Skeletal muscle satellite cell (primary cell): ENCODE results near the gene SERPINB5.

DNA sequence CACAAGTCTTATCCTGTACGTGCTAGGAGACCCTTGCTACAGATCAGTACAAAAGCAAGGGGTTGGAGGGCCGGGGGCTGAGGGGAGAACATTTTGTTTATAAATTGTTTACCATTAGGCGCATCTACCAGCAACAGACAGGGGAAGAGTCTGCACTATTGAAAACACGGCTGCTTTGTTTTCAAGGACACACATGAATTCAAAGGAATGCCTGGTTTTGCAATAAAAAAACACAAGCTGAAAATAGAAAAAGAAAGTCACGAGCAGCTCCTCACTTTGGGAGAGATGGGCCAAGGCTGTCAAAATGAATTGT is 73.6 kb downstream of the CCBE1 start:
- CAGE, long polyA plus RNA, result no peak

GRCh38 chr18:59900833-59901319 is 1.1 kb downstream of the PMAIP1 start:
- CAGE, long polyA plus RNA, result no peak

DNA sequence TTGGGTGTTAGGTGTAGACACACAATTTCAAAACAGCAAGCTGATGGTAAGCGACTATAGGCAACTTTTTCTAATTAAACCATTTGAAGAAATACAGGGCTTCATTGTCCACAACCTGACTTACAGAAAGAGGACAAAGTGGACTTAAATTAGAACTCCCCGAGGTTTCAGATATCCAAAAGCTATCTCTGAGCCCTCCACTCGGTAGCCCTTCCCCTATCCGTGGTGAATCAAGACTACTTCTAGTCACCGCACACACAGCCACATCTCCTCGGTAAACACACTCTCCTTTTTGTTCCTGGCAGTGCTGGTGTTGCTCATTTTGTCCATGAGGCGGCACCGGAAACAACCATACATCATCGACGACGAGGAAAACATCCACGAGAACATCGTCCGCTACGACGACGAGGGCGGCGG is 220.7 kb downstream of the CDH20 start:
- CAGE, long polyA plus RNA, result no peak

DNA sequence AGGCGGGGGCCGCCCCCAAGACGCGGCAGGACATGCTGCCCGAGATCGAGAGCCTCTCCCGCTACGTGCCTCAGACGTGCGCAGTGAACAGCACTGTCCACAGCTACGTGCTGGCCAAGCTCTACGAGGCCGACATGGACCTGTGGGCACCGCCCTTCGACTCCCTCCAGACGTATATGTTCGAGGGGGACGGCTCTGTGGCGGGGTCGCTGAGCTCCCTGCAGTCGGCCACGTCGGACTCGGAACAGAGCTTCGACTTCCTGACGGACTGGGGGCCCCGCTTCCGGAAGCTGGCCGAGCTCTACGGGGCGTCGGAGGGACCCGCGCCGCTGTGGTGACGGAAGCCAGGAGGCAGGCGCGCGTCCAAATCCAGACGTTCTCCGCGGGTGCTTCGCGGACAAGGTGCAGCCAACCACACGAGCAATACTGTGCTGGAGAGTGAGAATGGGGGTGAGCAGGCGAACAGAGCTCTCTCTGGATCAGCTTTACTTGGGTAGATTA is 221.2 kb downstream of the CDH20 start:
- CAGE, long polyA plus RNA, result no peak

GRCh38 chr18:61732879-61733258 is 159.9 kb downstream of the RNF152 start:
- CAGE, long polyA plus RNA, result no peak

DNA sequence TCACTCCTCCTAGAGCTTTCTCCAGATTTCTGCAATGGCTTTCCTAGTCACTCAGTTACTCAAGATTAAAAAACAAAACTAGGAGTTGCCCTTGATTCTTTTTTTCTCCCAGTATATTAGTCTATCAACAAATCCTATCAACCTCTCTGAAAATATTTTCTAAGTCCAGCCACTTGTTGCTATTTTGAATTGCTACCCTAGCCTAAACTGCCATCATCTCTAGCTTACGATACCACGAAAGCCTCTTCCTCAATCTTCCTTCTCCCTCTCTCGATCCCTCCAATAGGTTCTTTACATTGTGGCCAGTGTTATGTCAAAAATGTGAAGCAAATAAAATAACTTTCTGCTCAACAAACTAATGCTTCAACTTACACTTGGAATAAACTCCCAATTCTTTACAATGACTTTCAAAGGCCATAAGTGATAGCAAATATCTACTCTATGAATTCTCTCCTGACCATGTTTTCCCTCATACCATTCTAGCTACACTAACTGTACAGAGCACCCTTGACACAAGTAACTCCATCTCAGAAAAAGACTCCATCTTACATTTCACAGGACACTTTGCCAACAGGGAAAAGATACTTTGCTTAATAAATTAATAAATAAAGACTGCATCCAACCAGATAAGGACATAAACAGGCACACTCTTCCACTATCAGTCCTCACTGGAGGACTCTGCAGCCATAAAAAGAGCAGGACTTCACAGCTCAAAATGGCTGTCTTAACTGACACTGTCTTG is 129.4 kb downstream of the PIGN start:
- CAGE, long polyA plus RNA, result no peak

GRCh38 chr18:62621395-62622052 is 93.8 kb upstream of the PHLPP1 start:
- CAGE, long polyA plus RNA, result no peak

GRCh38 chr18:62716518-62716848 is 1.1 kb downstream of the PHLPP1 start:
- CAGE, long polyA plus RNA, result no peak

DNA sequence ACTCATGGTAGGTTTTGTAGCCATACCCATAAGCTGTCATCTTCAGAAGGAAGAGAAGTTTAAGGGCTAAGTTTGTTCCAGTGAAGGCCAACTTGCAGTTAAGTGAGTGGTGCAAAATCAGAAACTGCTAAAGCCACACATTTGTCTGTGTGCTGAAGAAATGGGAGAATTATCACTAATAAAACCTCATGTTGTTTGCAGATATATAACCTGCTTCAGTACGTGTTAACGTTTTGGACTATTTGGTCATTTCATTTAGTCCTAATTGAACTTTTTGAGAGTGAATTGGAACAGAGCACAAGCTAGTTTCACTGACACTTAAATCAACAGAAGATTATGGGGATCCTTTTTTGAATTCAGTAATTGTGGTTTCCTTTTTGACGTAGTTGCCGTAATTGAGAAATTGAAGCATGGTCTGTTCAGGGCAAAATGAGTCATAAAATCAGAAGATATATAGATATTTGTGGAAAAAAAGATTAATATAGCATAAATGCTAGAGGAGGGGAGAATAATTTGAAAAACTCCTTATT is 69.2 kb downstream of the PHLPP1 start:
- CAGE, long polyA plus RNA, result no peak

- CAGE, long polyA plus RNA, result no peak
Observed at GRCh38 chr18:62801885-62802248, 86.5 kb downstream of the PHLPP1 start.

- CAGE, long polyA plus RNA, result no peak
Observed at GRCh38 chr18:63043569-63043953, 276.0 kb downstream of the BCL2 start.

GRCh38 chr18:63206718-63207579 is 112.6 kb downstream of the BCL2 start:
- CAGE, long polyA plus RNA, result no peak

DNA sequence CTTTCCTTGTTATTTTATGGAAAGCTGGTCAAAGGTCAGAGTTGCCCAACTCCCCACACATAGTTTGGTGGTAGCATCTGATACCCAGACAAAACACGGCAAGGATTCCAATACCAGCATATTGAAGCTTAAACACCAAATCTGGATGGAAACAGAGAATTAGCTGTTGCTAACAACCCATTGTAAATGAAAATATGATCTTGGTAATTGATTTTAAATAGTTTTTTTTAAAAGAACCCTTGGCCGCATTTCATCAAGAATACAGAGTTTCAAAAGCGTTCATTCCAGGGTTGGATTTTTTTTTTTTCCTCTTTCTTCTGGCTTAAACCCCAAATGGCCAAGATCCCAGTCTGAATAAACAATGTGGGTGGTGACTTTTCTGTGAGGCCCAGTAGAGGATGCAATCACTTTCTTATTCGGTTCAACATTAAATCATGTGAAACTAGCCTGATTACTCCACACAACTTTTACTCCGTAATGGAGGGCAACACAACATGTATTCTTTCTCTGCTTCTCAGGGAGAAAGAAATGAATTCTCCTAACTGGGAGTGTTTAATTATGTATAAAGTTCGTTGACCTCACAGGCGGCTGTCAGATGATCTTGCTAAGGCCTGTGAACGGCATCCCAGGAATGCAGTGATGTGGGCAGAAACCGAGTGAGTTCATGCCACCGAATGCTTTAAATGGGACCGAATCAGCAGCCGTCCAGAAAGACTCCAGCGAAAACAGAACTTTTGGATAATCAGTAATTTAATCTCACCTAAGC is 81.7 kb downstream of the BCL2 start:
- CAGE, long polyA plus RNA, result no peak

- CAGE, long polyA plus RNA, result no peak
Observed at GRCh38 chr18:63284023-63284863, 35.3 kb downstream of the BCL2 start.

DNA sequence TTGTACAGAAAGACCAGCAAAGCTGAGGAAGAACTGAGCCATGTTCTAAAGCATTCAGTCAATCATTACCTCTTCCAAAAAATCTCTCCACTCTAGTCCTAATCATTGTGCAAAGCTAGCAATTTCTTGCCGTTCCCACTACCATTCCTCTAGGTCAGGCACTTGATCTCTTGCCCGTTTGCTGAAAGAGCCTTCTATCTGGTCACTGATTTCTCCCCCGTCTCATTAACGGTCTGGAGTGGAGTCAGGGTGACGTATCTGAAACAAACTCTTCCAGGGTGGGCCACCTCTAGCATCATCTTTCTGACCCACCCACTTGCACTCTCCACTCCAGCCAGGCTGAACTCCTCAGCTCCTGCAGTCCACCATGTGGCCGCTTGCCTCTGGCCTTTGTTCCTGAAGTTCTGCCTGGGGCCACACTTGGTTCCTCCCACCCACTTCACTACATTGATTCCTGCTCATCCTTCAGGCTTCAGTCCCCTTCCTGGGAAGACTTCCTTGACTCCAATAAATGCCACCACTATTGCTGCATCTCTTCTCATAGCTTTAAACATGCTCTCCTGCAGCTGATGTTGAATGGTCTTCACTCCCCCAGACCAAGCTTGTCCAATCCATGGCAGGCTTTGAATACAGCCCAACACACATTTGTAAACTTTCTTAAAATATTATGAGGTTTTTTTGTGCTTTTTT is 13.3 kb downstream of the BCL2 start:
- CAGE, long polyA plus RNA, result no peak

DNA sequence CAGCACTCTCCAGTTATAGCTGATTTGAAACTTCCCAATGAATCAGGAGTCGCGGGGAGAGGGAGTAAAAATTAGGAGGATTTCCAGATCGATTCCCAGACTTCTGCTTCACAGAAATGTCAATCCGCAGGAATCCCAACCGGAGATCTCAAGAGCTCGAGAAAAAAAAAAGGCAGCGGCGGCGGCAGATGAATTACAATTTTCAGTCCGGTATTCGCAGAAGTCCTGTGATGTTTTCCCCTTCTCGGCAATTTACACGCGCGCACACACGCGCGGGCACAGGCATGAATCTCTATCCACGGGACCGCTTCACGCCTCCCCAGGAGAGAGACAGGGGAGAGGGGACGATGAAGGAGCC is 326 bp downstream of the BCL2 start:
- CAGE, long polyA plus RNA, result no peak

GRCh38 chr18:63402983-63403182 is 19.4 kb downstream of the VPS4B start:
- CAGE, long polyA plus RNA, result no peak

DNA sequence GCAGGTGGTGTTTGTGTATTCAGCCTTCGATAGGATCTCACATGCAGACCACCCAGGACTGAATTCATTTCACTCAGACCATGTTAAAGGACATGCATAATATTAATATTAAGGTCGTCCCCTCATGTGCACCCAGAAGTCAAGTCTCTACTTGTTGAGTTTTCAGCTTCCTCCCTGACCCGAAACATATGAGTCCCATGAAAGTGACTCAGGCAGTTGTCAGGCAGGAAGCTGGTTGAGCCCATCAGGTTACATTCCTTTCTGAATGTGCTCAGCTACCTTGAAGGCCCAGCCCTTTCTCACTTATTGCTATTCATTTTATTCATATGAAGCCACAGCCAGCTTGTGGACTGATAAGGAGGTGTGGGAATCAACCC is 5.1 kb upstream of the VPS4B start:
- CAGE, long polyA plus RNA, result no peak

DNA sequence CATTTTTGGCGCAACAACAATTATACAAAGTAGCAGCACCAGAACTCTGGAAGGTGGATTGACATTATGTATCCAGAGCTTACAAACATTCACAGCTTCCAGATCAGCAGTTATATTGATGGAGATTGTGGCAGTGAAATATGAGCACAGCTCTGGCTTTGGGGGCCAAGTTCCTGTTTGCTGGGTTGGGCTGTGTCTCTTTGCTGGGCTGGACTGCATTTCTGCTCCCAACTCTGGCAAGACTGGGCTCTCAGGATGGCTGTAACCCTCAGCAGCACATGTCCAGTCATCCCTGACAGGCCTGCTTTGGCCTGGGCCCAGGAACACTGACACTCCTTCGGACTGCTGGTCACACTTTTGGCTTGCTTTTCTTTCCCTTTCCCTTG is 17.9 kb upstream of the VPS4B start:
- CAGE, long polyA plus RNA, result no peak

DNA sequence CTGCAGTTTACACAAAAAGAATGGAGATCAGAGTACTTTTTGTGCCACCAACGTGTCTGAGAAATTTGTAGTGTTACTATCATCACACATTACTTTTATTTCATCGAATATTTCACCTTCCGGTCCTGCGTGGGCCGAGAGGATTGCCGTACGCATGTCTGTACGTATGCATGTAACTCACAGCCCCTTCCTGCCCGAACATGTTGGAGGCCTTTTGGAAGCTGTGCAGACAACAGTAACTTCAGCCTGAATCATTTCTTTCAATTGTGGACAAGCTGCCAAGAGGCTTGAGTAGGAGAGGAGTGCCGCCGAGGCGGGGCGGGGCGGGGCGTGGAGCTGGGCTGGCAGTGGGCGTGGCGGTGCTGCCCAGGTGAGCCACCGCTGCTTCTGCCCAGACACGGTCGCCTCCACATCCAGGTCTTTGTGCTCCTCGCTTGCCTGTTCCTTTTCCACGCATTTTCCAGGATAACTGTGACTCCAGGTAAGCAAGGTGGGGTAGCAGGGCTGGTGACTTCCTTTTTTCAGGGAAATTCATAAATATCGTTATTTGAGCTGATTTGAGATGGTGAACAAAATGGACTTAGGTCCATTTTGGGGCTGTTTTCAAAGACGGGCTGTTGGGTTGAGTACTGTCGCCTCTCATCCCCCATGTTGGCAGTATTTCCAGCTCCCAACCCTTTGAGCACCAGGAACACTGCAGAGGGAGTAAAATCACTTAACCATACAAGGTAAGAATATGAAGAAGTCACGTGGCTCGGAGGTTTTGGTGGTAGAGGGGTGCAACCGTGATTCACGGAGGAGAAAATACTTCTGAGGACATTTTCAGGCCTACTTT is at the start of gene SERPINB5:
SERPINB5 (plus strand) TSS at position 394 of the 835 bp plus-strand sequence.
- CAGE, long polyA plus RNA, result no peak